SK-N-DZ (cell line): ENCODE results near the gene JAKMIP3.

GRCh38 chr10:129610745-129611518, 143.9 kb downstream of the MGMT start:
RAMPAGE:
- cytosol, long total RNA: no peak
- nucleus, long total RNA: no peak

GRCh38 chr10:129962006-129962593, 2.0 kb downstream of the EBF3 start:
RAMPAGE:
- cytosol, long total RNA: no peak
- nucleus, long total RNA: no peak

DNA sequence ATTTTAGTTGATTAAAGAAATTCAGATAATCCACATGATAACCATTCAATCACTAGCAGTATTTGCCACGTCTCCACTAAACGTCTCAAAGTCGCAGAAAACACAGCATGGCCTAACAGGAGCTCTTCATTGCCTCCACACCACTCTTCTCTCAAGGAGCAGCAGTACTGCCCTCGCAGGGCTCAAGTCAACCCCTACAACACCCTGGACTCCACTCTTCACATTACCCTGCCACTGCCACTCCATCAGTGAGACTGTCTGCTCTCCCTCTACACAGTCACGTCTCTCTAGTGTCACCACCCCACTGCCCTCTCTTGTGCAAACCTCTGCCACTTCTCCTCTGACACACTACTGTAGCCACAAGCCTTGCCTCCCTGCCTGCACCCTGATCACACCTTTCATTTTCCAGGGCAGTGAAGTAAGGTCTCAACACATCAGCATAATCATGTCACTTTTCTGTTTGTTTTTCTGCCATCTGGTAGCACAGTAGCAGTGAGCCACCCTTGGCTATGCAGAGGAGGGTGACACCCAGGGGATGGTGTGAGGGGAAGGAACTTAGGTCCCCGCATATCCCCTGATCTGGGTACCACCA, 1.7 kb downstream of the C10orf143 start:
RAMPAGE:
- cytosol, long total RNA: no peak
- nucleus, long total RNA: no peak

RAMPAGE:
- cytosol, long total RNA: no peak
- nucleus, long total RNA: no peak
These were observed 8.5 kb upstream of the GLRX3 start for GRCh38 chr10:130127625-130128220.

RAMPAGE:
- cytosol, long total RNA: no peak
- nucleus, long total RNA: no peak
These were observed 48.5 kb upstream of the TCERG1L start for GRCh38 chr10:131360115-131360355.

GRCh38 chr10:131841038-131841406, 59.8 kb upstream of the PPP2R2D start:
RAMPAGE:
- cytosol, long total RNA: no peak
- nucleus, long total RNA: no peak

GRCh38 chr10:131911454-131912391, 10.9 kb downstream of the PPP2R2D start:
RAMPAGE:
- cytosol, long total RNA: no peak
- nucleus, long total RNA: no peak

DNA sequence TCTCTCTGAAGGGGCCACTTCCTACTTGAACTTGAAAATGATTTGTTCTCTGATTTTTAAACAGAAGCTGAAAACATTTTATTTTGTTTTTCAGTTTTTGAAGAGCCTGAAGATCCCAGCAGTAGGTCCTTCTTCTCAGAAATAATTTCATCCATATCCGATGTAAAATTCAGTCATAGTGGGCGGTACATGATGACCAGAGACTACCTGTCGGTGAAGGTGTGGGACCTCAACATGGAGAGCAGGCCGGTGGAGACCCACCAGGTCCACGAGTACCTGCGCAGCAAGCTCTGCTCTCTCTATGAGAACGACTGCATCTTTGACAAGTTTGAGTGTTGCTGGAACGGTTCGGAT, 34.3 kb downstream of the BNIP3 start:
RAMPAGE:
- cytosol, long total RNA: no peak
- nucleus, long total RNA: no peak

RAMPAGE:
- cytosol, long total RNA: no peak
- nucleus, long total RNA: no peak
These were observed 8.9 kb downstream of the BNIP3 start for GRCh38 chr10:131972648-131973337.

RAMPAGE:
- cytosol, long total RNA: no peak
- nucleus, long total RNA: no peak
These were observed 17.4 kb upstream of the JAKMIP3 start for GRCh38 chr10:132048236-132048814.

DNA sequence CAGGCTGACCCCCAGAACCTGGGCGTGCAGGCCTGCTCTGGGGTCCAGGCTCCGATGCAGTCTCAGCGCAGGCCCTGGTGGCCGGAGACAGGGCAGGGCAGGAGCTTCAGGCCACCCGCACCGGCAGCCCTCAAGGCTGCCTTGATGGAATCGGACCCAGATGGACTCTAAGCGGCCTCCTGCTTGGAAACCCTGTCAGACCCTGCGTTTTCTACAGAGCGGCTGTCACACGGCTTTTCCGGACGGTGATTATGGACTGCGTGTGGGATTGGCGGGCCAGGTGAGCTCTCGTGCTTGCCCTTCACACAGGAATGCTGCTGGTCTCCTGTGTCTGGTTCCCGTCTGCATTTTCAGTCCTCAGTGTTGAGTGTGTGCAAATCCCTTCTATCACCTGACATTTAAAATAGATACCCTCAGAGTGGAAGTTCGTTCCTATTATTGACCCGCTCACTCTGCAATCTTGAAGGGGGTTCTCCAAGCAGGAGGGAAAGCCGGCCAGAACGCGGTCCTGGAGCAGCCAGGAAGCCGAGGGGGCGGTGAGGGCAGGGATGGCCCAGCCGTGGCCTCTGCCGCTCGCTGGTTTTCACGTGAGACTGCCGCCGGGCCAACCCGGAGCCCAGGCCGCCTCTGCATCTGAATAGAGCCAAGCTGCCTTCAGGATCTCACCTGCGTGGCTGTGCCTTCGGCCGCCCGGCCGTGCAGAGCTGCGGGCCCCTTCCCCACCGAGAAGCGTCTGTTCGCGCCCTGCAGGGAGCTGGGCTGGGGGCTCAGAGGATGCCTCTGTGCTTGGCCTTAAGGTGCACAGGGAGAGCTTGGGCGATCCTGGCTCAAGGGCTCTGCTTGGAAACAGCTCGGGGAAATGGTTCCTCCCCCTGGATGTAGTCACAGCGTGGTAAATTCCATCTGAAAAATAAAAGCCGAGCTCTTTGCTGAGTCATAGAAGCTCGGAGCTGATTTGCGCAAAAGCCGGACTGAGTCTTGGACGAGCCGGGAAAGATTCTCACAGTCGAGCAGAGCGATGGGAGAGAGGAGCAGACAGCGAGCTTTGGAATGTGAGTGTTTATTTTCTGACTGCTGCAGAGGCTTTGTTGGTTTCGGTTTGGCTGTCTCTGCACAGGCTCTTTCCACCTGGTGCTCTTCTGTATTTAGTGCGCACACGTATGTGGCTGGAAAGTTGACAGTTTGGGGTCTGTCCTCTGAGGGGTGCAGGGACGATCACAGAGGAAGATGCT, at the start of gene JAKMIP3:
JAKMIP3 (plus strand) TSS at position 937 of the 1,232 bp plus-strand sequence.
RAMPAGE:
- cytosol, long total RNA: no peak
- nucleus, long total RNA: no peak

GRCh38 chr10:132336719-132337737, 5.0 kb downstream of the LRRC27 start:
RAMPAGE:
- cytosol, long total RNA: no peak
- nucleus, long total RNA: no peak

RAMPAGE:
- cytosol, long total RNA: no peak
- nucleus, long total RNA: no peak
These were observed 4.8 kb downstream of the PWWP2B start for GRCh38 chr10:132401535-132402399.

GRCh38 chr10:132404808-132405942, 8.2 kb downstream of the PWWP2B start:
RAMPAGE:
- cytosol, long total RNA: no peak
- nucleus, long total RNA: no peak

DNA sequence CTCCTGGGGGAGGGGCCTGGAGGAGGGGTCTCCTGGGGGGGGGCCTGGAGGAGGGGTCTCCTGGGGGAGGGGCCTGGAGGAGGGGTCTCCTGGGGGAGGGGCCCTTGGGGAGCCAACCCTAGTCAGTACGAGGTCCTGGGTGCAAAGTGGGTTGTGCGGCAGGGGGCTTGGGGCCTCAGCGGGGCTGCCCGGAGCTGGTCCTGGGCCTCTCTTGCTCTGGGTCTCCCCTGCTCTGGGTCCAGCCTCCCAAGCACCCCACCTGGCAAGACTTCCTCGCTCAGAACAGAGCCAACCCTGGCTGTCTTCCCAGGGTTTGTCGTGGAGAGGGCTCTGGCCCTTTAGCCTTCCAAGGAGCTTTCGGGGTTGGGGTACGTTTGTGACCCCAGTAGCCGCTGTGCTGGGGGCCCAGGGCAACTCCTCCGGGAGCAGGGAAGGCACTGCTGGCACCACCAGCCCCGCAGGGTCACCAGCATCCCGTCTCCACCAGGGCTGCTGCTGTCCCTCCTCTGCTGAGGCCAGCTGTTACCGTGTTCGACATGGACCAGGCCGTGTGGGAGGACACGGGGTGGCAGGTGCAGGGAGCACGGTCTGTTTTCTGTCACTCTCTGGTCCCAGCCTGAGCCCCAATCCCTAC, 22.7 kb downstream of the PWWP2B start:
RAMPAGE:
- cytosol, long total RNA: no peak
- nucleus, long total RNA: no peak

GRCh38 chr10:132567419-132567804, 29.8 kb downstream of the INPP5A start:
RAMPAGE:
- cytosol, long total RNA: no peak
- nucleus, long total RNA: no peak

GRCh38 chr10:132702548-132702814, 83.5 kb downstream of the NKX6-2 start:
RAMPAGE:
- cytosol, long total RNA: no peak
- nucleus, long total RNA: no peak

RAMPAGE:
- cytosol, long total RNA: no peak
- nucleus, long total RNA: no peak
These were observed 80.8 kb downstream of the NKX6-2 start for GRCh38 chr10:132704974-132705698.

RAMPAGE:
- cytosol, long total RNA: no peak
- nucleus, long total RNA: no peak
These were observed 64.4 kb downstream of the NKX6-2 start for GRCh38 chr10:132721363-132722140.

DNA sequence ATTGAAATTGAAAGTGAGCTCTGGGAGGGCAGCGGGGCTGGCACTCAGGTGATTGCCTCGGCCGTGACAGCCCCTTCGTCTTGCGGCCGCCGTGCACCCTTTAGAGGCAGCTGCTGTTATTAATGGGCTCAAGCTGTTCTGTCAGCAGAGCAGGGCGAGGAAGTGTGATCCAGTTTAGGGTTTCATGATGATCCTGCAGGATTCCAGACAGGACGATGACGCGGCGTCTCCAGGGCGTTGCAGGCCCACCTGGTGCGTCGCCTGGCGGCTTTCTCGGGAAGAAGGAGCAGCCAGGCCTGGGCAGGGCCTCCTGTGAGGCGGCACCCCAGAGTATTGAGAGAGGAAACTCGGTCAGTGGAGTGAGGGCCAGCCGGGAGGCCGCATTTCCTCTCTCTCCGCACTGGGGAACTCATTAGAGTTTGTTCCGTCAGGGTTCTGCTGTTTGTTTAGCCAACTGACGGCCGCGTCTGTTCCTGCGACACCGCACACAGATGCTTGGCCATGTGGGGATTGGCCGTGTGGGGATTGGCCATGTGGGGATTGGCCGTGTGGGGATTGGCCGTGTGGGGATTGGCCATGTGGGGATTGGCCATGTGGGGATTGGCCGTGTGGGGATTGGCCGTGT, 62.9 kb downstream of the NKX6-2 start:
RAMPAGE:
- cytosol, long total RNA: no peak
- nucleus, long total RNA: no peak